Bronchial lymph node (tissue), 1 donor: ENCODE measurements around the genes ZNF655 and CYP3A4.

DNA sequence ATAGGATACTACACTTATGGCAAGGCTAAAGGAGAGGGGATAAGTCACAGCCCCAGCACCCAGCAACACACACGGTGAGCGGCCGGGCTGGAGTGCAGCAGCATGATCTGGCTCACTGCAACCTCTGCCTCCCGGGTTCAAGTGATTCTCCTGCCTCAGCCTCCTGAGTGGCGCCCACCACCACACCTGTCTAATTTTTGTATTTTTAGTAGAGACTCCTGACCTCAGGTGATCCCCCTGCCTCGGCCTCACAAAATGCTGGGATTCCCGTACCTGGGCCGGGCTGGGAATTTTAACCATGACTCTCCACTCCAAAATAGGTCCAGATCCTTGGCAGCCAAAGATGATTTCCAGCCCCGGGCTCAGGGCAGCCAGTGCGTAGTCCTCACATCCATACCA lies 10.7 kb downstream of the BRI3 start:
- PRO-cap: no peak

DNA sequence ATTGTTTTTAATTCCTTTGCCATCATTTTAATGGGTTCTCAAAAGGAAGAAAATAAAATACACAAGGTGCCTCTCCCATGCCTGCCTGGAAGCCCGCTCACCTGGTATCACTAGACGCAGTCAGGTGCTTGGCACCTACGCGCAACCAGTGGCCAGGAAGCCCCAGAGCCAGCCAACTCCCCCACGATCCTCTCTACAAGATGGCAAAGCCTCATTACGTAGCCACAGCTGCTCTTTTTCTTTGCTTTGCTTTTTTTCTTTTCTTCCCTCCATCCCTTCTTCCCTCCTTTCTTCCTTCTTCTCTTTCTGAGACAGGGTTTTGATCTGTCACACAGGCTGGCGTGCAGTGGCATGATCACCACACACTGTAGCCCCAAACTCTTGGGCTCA lies 34.3 kb downstream of the BAIAP2L1 start:
- PRO-cap: unidirectional peak, minus-strand start at position 191 of the sequence

GRCh38 chr7:98419742-98420003 lies 18.8 kb upstream of the BAIAP2L1 start:
- PRO-cap: no peak

- PRO-cap: no peak
Measured at GRCh38 chr7:98822465-98822860, 47.4 kb downstream of the TMEM130 start.

DNA sequence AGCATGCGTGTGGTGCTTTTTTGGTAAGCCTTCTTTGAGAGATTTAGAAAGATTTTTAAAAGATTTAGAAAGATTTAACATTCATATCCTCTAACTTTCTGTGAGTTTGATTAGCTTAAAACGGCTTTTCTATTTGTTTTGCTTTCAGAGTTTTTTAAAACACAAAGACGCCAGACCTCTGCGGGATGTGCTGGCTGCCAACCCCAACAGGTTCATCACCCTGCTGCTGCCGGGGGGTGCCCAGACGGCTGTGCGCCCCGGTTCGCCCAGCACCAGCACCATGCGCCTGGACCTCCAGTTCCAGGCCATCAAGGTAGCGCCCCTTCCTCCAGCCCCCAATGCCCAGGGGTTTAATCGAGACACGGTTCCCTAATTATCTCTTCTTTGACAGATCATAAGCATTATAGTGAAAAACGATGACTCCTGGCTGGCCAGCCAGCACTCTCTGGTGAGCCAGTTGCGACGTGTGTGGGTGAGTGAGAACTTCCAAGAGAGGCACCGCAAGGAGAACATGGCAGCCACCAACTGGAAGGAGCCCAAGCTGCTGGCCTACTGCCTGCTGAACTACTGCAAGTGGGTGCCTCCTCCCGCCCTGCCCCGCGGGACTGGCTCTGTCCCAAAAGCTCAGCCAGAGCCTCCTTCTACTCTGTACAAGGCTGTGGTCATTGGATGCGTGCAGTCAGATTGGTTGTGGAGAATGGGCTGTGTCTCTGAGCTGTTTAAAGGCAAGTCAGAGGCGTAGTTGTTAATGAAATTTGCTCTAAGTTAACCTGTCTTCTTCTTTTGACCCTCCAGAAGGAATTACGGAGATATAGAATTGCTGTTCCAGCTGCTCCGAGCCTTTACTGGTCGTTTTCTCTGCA lies 71.2 kb downstream of the TRRAP start:
- PRO-cap: no peak

GRCh38 chr7:99035280-99036510 lies 108.2 kb downstream of the SMURF1 start:
- PRO-cap: no peak

DNA sequence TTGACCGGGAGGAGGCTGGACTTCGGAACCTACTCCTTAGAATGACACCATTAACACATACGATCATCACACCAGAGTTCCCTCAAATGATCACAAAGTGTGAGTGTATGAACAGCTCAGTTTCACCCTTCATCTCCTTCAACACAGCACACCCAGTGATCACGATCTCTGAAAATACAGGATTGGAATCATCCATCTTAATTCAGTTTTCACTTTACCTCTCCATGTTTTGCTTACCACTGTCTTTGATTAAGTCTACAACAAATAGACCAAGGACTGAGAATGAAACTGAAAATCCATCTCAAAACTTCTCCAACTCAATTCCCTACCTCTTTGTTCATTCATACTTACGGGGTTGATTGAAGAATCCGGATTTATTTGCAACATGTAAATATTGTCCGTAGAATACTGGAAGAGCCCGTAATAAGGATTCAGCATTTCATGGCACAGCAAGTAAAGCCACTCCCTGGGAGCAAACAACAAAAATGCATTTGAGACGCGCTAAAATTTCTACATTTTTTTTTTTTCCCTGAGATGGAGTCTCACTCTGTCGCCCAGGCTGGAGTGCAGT lies 102.1 kb downstream of the SMURF1 start:
- PRO-cap: no peak

DNA sequence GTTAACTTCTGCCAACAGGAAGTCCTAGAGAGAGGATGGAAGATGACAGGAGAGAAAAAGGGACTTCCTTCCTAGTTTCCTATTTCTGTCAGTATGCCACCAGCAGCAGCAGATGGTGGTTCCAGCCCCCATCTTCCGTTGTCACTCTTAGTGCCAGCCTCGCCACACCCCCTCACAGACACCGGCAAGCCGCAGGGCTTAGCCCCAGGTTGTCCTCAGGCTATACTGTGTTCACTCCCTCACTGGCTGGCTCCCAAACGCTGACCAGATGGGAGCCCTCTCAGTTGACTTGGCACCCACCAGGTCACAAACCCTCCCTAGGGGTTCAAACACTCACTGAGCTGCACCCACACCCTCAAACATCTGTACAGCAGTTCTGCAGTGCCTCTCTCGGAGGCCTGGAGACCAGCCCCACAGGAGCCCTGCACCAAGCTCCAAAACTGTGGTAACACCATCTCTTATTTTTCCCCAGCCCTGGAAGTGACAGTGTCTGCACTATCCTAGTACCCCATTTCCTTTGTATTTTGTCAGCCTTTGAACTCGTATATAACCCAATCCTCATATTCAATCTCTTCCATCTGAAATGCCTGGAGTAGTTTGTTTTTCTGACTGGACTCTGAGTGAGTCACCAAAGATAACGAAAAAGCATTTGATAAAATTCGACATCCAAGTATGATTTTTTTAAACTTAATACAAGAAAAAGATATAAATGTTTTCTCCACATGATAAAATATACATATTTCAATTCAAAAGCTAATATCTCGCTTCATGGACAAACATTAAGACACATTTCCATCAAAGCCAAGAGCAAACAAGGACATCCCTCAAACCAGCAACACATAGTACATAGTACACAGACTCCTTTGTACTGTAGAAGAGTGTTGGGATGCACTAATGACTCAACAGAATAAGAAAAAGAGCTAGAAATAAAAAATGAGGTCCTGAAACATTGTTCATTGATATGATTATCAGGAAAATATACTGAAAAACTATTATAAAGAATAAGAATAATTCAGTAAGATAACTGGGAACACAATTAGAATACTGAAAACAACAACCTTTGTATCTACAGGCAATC lies 34.5 kb downstream of the SMURF1 start:
- PRO-cap: no peak

- PRO-cap: bidirectional peak, plus-strand start at chr7:99143073, minus-strand start at chr7:99143068; unidirectional peak, plus-strand start at chr7:99143448; unidirectional peak, plus-strand start at chr7:99143551; unidirectional peak, plus-strand start at chr7:99143627; unidirectional peak, plus-strand start at chr7:99143731
Measured at GRCh38 chr7:99142941-99143957, 659 bp downstream of the SMURF1 start.

GRCh38 chr7:99241632-99241976 lies 33.7 kb upstream of the KPNA7 start:
- PRO-cap: no peak

- PRO-cap: no peak
Measured at GRCh38 chr7:99268068-99268309, 57.7 kb upstream of the ARPC1A start.

DNA sequence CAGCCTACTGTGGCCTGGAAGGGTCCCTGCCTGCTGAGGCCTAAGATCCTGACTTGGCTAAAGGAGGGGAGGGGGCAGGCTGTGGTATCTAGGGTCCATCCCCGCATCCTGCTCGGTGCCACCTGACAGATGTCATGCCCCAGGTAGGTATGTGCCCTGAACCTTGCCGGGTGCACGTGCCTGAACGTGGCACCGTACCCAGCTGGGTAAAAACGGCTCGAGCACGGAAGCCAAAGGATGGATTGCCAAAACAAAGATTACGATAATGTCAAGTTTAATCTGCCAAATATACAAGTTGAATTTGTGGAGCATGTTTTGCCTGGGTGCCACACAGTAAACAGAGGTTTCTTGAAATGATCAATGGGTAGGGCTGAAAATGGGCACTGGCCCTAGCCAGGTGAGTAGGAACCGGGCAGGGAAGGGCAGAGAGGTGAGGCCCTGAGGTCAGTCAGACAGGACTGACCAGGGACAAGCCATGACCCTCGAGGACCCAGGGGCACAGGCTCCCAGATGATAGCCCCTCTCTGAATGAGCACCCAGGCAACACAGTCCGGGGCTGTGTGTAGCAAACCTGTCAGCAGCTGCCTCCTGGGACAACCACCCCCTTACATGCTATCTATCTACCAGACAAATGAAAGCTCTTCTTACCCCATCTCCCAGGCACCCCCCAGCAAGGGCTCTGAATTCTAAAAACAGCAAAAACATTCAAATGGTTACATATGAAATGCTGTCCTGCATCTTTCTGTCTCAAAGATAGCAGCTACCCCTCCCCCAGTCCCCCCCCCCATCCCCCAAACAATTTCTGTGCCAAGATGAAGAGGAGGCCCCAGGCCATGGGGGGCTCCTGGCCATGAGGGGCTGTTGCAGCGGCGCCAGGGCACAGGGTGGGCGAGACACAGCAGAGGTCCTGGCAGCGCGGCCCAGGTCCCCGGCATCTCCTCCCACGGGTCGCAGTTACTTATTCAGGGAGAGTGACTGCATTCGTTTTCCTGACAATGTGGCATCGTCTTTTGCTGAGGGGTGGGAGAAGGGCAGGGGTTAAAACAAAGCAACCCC lies 12.3 kb downstream of the PDAP1 start:
- PRO-cap: no peak

DNA sequence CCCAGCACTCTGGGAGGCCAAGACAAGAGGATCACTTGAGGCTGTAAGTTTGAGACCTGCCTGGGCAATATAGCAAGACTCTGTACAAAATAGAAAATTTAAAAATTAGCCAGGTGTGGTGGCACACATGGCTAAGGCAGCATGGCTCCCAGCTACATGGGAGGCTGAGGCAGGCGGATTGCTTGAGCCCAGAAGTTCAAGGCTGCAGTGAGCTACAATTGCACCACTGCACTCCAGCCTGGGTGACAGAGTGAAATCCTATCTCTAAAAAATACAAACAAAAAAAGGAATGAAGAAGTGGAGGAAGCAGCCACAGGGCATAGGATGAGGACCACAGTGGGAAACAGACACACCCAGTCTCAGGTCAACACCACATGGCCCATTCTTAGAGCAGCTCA lies 10.0 kb downstream of the PDAP1 start:
- PRO-cap: no peak

DNA sequence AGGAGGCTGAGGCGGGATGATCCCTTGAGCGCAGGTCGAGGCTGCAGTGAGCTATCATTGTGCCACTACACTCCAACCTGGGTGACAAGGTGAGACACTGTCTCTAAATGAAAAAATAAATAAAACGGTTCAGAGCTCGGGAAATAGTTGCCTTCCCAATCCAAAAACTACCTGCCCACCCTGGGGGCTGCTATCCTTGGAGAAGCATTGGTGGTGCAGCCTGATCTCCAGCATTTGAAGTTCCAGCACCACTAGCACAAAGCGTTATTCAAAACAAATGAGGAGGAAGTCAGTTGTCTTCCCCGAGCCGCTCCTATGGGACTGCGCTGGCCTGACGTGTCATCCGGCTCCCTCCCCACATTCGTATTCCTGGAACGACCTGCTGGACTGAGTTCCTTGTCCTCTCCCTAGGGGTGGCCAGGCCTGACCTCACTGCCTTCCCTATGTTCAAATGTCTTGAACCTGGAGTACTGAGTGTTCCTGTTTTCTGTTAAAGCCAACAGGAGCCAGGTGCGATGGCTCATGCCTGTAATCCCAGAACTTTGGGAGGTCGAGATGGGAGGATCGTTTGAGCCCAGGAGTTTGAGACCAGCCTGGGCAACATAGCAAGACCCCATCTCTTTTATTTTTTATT lies 2.4 kb upstream of the ZNF789 start:
- PRO-cap: bidirectional peak, plus-strand start at position 364 of the sequence, minus-strand start at position 236 of the sequence

DNA sequence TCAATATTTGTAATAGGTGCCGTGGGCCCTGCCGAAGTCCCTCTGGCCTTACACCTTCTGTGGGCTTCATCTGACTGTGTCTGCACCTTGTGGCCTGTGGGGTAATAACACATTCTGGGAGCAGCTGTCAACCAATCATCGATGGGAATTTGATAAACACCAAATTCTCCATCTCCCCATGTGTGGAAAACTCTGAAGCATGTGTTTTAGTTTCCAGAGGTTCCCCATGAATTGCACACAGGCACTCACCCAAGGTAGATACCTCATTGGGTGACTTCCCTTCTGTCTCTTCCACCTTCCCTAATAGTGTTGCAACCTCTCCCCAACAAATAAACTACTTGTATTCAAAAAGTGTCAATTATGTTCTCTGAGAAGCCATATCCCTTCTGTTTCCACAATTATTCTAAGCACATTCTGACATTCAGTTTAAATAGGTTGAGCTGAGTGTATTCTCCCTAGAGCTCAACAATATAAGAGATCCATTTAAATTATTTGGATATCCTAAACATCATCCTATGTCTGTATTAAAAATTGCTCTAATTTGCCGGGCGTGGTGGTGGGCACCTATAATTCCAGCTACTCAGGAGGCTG lies 10.7 kb downstream of the ZNF394 start:
- PRO-cap: no peak

DNA sequence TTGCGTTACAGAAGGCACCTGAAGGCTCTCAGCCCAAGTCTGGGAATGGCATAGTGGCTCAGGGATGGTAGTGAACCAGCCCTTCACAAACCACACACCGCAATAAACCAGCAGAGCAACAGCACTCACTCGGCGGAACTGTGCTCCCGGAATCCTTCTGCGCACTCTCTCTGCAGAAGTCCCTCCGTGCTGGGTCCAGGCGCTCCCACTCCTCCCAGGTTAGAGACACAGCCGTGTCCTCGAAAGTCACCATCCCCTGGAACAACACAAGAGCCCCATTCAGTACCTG lies 1.6 kb downstream of the ZNF394 start:
- PRO-cap: no peak

GRCh38 chr7:99558361-99559519 lies at the start of gene ZNF655:
Gene ZNF655 (plus strand): TSS chr7:99558642.
- PRO-cap: bidirectional peak, plus-strand start at chr7:99558679, minus-strand start at chr7:99558530; unidirectional peak, minus-strand start at chr7:99559025

GRCh38 chr7:99621098-99621548 lies 4.4 kb downstream of the ZSCAN25 start:
- PRO-cap: no peak

DNA sequence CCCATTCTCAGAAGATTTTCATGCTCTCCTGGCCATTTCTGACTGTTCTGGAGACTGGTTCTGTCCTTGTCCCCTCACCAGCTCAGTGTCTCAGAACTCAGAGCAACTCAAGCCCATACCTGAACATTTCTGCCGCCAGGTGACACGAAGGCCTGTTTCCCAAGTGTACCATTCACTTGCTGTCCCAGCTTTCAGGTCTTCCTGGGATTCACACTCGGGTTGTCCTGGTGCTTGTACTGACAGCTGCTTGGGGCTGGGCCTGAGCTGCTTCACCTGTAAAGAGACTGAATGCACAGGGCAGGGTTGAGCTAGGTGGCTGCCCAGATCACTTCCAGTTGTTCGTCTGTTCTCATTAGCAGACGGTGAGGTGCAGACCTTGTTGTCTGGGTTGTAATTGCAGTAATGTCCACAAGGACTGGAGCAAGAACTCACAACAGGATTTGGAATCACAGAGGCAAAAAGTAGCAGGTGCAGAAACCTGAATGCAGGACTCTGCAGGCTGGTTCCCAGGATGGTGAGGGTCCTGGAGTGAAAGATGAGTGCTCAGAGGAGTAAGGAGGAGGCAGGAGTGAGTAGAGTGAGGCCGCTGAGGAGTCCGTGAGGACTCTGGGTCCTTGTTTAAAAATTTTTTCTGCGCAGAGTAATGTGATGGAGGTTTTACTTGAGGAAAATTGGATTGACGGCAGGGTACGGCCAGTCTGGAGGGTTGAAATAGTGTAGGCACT lies 9.1 kb downstream of the ZSCAN25 start:
- PRO-cap: no peak

DNA sequence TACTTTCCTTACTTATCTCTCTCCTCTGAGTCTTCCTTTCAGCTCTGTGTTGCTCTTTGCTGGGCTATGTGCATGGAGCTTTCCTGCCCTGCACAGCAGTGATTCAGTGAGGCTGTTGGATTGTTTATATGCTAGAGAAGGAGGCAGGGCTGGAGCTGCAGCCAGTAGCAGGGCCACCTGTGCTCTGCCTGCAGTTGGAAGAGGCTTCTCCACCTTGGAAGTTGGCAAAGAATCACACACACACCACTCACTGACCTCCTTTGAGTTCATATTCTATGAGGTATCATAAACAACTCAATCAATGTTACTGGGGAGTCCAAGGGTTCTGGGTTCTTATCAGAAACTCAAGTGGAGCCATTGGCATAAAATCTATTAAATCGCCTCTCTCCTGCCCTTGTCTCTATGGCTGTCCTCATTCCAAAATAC lies at the start of gene CYP3A4:
TSS of gene CYP3A4 (minus strand) at position 100 of the 426 bp plus-strand sequence.
- PRO-cap: no peak